Heart (tissue), 3 donors: ENCODE results near the gene MACROD2.

- RAMPAGE, long total RNA, 2 experiments = no peak in any of the 2 experiments
Observed at GRCh38 chr20:9889437-9889965, 50.6 kb upstream of the PAK5 start.

DNA sequence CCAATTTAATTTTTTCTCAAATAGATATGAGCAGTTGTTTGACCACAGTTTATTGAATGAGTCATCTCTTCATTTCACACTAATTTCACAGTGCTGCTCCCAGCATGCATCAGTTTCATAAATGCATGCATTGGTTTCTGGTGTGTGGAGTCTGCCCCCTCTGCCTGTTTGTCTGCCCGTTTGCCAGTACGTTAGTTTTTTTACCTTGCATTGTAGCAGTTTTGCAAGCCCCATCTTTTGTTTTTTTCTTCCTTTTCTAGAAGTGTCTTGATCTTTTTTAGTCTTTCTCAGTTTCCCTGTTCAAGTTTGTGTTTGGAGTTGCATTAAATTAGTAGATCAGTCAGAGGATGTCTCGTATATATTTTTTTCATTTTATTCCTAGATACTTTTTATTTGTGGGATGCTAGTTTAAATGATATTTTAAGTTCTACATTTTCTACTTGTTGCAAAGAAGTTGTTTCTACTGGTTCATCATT, 12.0 kb downstream of the SLX4IP start:
- RAMPAGE, long total RNA, 2 experiments = no peak in any of the 2 experiments

- RAMPAGE, long total RNA, 2 experiments = no peak in any of the 2 experiments
Observed at GRCh38 chr20:10465873-10466788, 31.0 kb downstream of the SLX4IP start.

DNA sequence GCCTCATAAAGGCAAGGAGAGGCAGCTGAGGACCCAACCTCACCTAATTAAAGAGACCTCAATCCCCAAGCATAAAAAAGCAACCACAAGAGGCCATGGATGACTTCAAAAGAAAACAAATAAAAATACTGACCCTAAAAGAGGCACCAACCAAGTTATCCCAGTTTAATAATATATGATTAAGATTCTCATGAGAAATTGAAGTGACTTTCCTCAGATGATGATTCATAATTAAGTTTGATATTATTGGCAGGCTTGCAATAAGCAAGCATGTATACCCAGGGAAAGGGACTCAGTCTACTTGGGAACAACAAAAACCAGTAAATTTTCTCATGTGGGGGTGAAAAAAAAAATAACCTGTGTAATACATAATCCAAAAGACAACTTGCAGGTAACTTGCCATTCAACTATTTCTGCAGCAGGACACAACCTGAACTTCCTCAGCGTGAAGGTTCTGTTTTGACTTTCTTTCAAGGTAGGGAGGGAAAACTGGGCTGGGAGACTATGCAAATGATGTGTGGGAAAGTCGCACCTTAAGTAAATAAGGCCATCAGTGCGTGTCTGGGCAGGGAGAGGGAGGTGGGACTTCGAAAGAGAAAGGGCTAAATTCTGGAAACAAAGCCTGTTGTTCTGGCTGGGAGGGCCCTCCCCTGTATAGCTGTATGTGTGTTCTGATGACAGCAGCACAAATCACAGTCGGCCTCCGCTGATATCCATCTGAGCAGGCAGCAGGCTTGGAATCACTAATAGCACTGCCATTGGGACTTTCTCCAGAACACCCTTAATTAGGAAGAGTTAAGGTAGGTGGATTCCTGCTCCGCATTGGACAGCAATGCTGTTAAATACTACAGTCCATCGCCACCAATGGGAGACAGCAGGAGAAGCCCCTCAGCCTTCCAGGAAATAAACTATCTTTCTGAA, 19.3 kb downstream of the JAG1 start:
- RAMPAGE, long total RNA, 2 experiments = no peak in any of the 2 experiments

GRCh38 chr20:10665039-10665494, 8.7 kb downstream of the JAG1 start:
- RAMPAGE, long total RNA, 2 experiments = no peak in any of the 2 experiments

- RAMPAGE, long total RNA, 2 experiments = start-site peak on the plus strand in 1 of 2 experiments, at chr20:10672695-10672699 at its widest, 6 reads per replicate
Observed at GRCh38 chr20:10672415-10673269, 1.2 kb downstream of the JAG1 start.

DNA sequence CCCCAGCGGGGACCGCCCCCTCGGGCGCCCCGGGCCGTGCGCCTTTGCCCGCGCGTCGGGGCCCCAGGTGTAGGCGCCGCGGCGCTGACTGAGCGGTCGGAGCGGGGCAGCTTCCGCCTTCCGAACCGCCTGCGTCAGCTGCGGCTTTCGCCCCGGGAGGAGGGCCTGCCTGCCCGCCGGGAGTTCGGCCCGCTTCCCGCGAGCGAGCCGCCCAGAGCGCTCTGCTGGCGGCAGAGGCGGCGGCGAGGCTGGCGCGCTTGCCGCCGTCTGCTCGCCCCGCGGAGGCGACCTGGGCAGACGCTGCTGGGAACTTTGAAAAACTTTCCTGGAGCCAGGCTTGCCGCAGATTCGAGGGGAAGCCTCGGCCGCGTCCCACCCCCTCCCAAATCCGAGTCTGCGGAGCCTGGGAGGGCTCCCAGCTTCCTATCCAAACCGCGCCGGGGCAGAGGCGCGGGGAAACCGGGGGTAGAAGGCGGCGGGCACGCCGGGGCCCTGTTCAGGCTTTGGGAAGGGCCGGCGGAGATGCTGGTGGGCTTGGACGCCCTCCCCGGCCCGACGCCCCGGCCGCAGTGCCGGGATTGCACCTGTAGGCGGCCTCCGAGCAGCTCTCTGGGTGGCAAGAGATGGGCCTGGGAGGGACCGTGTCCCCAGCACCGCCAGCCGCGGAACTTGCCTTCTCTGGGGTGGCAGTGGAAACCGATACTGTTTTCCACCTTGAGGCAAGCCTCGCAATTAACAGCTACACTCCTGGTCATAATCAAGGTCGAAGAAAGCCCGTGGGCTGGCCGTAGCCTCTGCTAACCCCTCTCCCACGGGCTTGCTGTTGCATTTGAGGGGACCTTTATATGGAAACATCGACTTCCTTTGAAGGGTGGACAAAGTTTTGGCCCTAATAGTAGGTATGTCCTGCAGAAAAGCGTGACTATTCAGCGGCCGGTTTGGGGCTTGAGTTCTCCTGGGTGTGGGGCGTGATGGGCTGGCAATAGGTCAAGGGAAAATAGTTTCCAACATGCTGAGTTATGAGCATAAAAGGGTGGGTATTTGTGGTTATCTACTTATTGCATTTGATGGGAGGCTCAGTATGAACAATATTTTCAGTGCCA, 851 bp upstream of the JAG1 start:
- RAMPAGE, long total RNA, 2 experiments = no peak in any of the 2 experiments

DNA sequence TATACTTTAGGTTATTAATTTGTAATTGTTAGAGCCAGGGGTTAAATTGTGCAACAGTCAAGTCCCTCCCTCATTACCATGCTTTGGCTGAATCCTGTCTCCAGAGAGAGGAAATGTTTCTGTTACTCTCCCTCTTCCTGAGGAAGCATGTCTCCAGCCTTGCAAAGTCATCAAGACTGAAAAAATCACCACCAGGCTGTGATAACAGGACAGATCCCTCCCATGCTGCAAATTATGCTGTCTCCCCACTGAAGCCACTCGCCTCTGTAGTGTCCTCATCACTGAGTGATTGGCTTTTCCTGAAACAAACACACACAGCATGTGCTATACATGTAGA, 289.9 kb upstream of the JAG1 start:
- RAMPAGE, long total RNA, 2 experiments = no peak in any of the 2 experiments

- RAMPAGE, long total RNA, 2 experiments = no peak in any of the 2 experiments
Observed at GRCh38 chr20:11806466-11806729, 111.3 kb upstream of the BTBD3 start.

DNA sequence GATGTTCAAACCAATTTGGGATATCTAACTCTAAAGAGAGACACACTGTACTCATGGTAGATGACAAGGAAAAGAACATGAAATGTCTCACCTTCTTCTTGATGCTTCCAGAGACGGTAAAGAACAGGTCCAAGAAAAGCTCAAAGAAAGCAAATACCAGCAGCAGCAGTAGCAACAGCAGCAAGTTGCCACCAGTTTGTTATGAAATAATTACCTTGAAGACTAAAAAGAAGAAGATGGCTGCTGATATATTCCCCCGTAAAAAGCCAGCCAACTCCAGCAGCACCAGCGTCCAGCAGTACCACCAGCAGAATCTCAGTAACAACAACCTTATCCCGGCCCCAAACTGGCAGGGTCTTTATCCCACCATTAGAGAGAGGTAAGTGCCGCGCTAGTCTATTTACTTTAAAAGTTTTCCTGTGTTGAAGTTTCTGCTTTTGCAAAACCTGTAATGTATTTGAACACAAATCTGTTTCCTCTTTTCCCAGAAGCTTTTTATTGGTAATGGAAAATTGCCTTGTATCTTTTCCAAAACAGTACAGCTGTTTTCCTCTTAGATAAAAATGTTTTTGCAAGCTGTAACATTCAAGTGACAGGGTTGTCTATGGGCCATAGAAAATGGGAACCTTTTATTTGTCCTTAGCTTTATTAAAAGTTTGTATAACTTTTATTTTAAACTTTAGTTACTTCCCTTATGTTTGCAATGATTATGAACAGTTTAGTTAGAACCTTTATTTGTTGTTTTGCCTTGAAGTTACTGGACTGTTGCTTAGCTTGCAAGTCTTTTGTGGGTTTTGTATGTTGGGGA, 734 bp downstream of the BTBD3 start:
- RAMPAGE, long total RNA, 2 experiments = no peak in any of the 2 experiments

GRCh38 chr20:12165924-12166657, 248.4 kb downstream of the BTBD3 start:
- RAMPAGE, long total RNA, 2 experiments = no peak in any of the 2 experiments

- RAMPAGE, long total RNA, 2 experiments = no peak in any of the 2 experiments
Observed at GRCh38 chr20:12177480-12178080, 259.9 kb downstream of the BTBD3 start.

DNA sequence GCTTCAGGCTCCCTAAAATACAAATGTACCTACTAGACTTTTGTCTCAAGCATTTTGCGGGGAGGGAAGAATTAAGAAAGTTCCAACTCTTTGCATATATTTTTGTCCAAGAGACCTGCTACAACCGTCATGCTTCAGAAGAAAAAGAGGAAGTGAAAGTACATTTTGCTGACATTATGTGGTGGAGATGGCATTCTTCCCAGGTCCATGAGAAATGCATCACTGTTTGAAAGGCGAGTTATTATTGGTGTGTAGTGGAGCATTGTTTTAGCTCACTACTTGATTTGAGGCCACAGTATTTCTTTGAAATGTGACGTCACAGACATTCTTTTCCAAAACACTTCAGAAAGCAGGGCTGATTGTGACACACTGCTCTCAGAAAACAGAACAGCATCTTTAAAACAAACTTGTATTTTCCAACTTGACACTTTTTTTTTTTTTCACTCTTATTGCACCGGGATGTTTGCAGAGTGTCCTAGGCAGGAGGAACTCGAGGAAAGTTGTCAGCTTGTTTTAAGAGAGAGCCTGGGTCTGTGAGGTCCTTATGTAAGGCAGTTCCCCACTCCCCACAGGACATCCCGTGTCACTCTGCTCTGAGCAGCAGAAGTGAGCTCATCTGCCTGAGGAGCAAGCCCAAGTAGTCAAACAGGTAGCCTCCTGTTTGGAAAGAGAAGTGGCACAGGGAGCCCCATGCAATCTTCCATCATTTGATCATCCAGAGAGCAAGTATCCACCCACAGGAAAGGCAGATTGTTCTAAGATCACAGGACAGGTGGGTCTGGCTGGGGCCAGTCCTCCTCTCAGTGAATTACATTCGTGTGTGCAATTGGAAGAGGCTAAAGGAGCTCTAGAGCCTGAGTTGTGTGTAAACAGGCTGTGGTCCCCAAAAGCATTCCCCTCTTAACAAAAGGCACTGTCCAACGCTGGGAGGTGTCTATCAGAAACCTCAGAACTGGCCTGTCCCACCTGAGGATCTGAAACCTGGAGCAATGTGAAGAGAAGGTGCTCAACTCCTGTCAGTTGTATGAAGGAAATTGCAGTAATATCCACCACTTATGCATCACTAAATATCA, 1.2 kb downstream of the SPTLC3 start:
- RAMPAGE, long total RNA, 2 experiments = no peak in any of the 2 experiments

GRCh38 chr20:13459189-13459774, 179.4 kb downstream of the TASP1 start:
- RAMPAGE, long total RNA, 2 experiments = no peak in any of the 2 experiments

GRCh38 chr20:13736814-13737255, 47.9 kb downstream of the ESF1 start:
- RAMPAGE, long total RNA, 2 experiments = no peak in any of the 2 experiments

- RAMPAGE, long total RNA, 2 experiments = no peak in any of the 2 experiments
Observed at GRCh38 chr20:13800170-13800421, 15.3 kb downstream of the NDUFAF5 start.

DNA sequence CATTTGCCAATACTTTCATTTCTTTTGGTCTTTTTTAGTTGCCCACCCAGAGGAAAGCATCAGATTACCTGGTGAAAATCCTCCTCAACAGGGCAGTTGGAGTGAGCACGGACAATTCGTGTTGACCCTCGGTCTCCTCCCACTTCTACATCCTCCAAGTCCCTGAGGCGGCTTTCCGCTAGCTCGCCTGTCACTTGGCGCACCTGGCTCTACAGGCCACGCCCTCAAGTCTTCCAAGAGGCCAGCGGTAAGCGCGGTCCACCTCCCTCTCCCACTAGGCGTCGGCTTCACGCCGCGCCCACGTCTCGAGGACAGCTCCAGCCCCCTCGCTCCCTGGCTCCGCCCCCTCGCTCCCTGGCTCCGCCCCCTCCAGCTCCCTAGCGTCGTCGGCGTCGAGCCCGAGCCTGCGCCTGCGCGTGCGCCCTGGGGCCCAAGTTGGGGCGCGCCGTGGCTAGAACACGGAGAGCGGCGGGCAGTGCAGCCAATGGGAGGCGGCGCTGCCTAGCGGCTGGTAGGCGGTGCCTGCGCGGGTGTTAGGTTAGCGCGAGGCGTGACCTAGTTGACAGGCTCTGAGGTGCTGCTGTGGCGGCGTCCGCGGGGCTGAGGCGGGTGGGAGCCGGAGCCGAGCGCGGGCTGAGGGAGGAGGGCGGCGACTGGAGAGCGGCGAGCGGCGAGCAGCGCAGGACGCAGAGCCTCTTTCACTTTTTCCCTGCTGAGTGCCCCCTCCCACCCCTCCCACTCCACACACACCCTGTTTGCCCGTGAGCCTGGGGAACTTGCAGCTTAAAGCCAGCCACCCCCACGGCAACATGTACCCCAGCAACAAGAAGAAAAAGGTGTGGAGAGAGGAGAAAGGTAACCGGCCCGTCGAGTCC, at the start of gene MACROD2:
TSS of gene MACROD2 (plus strand) at position 562 of the 875 bp plus-strand sequence.
- RAMPAGE, long total RNA, 2 experiments = start-site peak on the plus strand in 1 of 2 experiments, centred at position 554 of the sequence, 221 reads per replicate

DNA sequence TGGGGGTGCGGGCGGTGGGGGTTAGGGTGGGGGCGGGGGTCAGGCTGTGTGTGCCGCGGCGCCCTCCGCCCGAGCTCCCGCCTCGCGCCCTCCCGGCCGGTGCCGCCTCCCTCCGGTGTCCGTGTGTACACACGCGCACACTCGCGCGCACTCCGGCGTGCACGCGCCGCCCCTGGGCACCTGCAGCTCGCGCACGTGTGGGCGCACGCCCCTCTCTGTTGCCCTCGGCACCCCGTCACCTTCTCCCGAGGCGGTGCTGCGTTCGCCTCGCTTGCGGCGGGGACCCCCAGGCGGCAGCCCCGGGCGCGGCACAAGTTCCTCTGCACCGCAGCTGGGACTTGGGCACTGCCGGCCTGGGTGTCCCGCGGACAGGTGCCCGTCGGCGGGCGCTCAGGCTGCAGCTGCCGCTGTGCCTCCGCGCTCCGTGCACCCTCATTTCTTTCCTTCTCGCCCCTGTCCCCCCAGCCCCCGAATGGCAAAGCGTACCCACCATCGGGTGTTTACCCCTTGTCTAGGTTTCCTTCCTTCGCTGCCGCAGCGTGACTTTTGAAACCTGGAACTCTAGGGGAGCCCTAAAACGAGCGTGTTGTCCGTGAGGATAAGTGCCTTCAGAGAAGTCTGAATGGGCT, 628 bp downstream of the MACROD2 start:
- RAMPAGE, long total RNA, 2 experiments = no peak in any of the 2 experiments

DNA sequence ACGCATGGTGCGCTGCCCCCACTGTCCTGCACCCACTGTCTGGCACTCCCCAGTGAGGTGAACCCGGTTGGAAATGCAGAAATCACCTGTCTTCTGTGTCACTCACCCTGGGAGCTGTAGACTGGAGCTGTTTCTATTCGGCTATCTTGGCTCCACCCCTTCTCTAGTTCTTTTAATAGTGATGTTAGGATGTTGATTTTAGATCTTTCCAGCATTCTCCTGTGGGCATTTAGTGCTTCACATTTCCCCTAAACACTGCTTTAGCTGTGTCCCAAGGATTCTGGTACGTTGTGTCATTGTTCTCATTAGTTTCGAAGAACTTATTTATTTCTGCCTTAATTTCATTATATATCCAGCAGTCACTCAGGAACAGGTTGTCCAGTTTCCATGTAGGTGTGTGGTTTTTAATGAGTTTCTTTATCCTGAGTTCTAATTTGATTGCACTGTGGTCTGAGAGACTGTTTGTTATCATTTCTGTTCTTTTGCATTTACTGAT, 130.2 kb upstream of the FLRT3 start:
- RAMPAGE, long total RNA, 2 experiments = no peak in any of the 2 experiments

DNA sequence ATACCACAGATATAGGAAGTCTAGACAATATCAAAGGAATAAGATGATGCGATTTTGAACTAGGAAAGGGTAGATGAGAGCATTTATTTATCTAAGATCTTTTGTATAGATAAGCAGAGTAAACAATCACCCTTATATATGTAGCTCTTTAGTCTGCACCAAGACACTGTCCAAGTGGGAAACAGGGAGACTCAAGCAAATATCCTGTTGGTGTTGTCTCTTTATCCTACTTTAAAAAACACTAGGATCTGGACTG, 587.0 kb upstream of the FLRT3 start:
- RAMPAGE, long total RNA, 2 experiments = no peak in any of the 2 experiments